Brain (tissue), 1 donor: ENCODE results near the genes RNF135 and PSMD11.

GRCh38 chr17:30933756-30934478 is 12.2 kb downstream of the ADAP2 start:
- RRBS: no CpG with 5 or more reads among the region's 7 CpGs

- RRBS: no CpG with 5 or more reads among the region's 8 CpGs
Measured at GRCh38 chr17:30953847-30954855, 16.7 kb upstream of the RNF135 start.

- RRBS: 2% methylated on average over 6 of the region's 74 CpGs
Measured at GRCh38 chr17:30970805-30971663, at the start of gene RNF135. TSS of gene RNF135 (plus strand) at chr17:30971039.

GRCh38 chr17:31067862-31068392 is 26.9 kb upstream of the NF1 start:
- RRBS: no CpG with 5 or more reads among the region's 3 CpGs

DNA sequence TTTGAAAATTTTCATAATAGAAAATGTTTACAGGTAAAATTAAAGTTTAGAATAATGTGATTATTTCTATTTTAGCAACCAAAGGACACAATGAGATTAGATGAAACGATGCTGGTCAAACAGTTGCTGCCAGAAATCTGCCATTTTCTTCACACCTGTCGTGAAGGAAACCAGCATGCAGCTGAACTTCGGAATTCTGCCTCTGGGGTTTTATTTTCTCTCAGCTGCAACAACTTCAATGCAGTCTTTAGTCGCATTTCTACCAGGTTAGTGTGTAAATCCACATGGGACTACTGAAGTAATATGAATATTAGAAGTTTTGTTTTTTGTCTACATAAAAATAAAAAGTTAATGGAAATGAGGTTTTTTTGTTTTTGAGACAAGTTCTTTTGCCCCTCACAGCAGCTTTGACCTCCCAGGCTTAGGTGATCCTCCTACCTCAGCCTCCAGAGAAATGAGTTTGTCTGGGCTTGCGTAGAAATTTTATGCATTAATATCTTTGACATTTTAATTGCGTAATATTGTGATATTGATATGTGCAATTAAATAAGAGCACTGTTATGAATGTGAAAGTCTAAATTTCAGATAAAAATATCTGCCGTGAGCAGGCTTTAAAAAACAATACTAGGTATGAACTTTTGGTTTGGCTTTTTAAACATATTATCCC is 68.5 kb downstream of the NF1 start:
- RRBS: no CpG with 5 or more reads among the region's 7 CpGs

DNA sequence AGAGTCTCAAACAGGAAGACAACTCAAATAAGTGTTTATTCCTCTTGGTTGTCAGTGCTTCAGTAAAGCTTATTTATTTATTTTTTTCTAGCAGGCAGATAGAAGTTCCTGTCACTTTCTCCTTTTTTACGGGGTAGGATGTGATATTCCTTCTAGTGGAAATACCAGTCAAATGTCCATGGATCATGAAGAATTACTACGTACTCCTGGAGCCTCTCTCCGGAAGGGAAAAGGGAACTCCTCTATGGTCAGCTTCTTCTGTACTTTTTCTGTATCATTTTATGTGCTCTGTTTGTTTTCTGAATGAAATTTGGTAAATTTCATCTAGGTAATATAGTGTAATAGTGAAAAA is 72.1 kb downstream of the OMG start:
- RRBS: no CpG with 5 or more reads among the region's 3 CpGs

DNA sequence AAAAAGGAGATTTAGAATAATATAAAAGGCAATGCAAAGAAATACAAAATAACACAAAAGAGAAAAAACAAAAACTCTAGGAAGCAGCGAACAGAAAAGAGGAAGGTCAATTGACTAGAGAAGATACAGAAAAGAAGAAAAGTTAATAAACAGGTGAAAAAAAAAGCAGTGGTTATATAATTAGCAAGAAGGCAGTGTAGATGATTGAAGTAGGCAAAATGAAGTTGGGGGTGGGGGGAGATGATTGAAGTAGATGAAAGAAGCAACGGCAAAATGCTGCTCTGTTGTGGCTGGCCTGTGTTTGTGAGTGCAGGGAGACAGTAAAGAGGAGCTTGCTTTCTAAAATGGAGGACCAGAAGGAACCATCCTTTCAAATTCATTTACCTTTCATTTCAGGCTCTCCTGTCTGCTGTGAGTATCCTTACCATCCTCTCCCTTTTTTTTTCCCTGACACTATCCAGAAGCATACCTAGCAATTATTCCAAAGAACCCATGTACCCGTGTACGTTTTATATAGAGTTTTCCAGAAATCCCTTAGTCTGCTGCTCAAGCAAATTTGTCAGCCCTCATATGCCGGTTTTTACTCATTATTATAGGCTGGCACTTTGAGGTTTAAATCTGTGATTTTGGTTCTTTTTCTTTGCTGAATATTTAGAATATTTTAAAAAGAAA is 3.5 kb downstream of the EVI2B start:
- RRBS: no CpG with 5 or more reads among the region's 5 CpGs

DNA sequence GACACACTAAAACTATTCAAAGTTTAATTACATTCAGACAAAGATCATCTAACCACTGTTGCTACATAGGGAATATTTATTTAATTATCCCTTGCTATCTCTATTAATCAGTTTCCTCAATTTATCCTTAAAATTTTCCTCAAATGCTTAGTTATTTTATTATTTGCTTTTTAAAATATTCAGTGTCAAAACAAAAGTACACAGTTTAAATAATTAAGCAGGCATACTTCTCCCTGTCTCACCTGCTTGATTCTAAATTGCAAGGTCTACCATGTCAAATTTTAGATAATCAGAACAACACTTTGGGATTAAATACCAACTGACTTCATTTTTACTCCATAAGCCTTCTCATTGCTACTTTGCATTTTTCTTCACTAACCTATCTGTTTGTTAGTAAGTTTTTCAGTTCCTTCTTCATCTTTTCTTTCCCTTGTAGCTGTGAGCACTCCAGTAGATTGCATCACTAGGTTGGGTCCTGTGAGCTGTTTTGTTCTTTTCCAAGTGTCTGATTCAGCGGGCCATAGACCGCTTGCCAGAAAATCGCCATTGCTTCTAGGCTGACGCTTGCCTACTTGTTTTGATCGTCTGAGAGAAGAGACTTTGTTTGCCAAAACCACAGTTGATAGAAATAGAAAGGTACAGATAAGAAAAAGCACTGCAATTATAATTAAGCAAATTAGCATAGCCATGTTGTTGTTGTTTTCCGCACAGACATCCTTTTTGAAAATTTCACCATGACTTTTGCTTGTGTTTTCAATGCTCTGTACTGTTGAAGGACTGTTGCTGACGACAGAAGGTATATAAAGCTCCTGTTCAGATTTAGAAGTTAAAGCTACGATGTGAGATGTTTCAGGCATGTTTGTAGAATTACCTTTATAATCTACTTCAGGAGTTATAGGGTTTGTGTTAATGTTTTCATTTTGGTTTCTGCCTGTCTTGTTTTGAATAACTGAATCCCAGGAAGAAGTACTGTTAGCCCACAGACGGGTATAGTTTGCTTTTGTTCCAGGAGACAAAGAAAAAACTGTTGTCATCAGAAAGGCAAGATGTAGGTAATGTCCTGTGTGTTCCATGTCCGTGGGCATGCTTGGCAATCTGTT is 3.1 kb downstream of the EVI2A start:
- RRBS: no CpG with 5 or more reads among the region's 10 CpGs

DNA sequence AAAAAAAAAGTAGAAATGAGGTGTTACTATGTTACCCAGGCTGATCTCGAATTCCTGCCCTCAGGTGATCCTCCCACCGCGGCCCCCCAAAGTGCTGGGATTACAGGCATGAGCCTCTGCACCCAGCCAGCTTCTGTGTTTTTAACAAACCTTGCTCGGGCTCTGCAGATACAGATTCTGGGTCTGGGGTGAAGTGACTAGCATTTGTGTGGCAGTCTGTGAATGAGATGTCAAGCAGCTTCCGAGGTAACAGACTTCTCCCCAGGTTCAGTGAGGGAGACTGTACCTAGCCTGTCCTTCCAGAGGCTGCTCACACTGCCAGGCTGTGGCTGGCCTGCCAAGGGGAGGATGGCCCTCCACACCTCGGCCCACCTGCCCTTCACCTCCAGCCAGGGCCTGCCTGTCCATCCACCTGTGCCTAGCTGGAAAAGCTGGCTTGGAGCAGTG is 103.2 kb downstream of the RAB11FIP4 start:
- RRBS: no CpG with 5 or more reads among the region's 6 CpGs

DNA sequence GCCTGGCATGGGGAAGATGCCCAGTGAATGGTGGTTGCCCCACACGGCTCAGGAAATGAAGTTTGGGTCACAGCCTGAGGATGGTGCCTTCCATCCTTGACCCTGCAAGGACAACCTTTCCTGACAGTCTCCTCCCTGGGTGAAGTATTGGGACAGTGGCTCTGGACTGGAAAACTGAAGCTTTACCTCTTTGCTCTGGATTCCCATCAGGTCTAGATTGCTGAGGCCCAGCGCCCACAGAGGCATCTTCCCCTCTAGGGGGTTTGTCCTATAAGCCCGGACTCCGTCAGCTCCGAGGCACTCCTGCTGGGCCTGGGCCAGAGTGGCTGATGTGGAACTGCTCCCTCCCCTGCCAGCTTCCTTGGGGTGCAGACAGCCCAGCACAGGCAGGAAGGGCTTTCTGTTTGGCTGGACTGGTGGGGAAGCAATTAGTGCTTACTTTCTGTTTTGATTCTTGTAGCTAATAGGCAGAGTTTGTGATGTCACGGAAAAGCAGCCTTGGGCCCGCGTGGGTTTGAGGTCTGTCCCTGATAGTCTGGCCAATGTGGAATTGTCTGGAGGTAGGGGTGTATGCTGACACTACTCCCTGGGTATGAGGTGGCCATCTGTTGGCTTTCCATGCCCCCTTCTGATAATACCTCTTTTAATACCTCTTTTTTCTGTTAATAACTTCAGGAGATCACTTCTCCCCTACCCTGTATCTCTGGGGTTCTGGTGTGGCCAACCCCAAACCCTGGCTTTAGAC is 190.6 kb downstream of the RAB11FIP4 start:
- RRBS: no CpG with 5 or more reads among the region's 8 CpGs

DNA sequence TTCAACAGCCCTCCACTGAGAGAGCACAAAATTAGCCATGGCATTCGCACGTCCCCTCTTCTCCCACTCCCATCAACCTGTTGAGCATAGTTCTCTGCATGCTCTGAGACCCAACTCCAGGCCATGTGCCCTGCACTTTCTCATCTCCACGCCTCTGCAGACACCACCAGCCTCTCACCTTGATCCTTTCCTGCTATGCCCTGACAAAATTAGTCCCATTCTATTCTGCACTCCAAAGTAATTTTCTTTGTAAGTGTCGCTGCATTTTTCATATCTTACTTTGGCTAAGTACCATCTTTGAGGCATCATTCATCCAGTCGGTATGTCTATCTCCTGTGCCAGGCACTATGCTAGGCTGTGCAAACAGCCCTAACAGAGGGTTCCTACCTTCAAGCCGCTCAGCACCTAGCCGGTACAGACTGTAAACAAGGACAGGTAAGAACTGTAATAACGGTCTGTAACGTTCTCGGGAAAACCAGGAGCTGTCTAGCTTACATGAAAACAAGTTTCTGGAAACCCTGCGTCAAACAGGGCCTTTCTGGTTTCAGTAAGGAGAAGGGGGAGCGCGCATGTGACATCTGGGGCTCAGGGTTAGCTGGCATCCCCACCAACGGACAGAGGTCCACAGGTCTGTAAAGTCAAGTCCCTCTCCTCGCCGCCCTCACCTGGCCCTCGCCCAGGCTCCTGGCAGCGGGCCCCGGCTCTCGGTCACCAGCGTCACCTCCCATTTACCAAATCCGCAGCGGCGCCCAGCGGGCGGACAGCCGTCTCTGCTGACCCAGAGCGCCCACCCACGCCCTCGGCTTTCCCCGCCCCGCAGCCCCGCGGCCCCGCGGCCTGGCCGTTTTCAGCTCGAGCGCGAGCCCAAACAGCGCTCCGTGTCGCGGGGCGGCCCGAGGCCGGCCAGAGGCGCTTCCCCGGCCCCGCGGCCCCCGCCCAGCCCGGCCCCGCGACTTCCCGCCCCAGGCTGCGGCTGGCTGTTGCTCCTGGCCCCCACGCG is 651 bp downstream of the COPRS start:
- RRBS: 1% methylated on average over 10 of the region's 59 CpGs

DNA sequence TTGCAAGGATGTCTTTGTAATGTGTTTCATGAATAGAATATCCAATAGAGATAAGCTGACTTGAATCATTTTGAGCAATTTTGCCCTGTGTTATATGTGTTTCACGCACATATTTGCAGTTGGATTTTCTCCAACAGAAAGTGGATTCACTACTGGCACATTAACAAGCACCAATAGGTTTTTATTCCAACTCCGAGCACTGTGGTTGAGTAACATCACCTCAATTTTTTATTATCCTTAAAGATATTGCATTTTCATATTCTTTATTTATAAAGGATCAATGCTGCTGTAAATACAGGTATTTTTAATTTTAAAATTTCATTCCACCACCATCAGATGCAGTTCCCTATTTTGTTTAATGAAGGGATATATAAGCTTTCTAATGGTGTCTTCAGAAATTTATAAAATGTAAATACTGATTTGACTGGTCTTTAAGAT is 7.2 kb upstream of the LRRC37B start:
- RRBS: no CpG with 5 or more reads among the region's 2 CpGs

DNA sequence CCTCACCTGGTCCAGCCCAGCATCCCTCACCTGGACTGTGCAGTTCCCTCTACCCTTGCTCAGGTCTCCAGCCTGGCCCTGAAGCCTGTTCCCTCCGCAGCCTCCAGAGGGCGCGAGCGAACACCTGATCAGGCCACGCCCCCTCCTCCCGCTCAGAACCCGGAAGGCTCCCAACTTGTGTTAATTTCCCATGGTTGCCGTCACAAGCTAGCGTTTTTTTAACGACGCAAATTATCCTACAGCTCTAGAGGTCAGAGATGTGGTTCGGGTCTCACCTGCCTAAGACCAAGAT is 59.7 kb downstream of the LRRC37B start:
- RRBS: no CpG with 5 or more reads among the region's 12 CpGs

DNA sequence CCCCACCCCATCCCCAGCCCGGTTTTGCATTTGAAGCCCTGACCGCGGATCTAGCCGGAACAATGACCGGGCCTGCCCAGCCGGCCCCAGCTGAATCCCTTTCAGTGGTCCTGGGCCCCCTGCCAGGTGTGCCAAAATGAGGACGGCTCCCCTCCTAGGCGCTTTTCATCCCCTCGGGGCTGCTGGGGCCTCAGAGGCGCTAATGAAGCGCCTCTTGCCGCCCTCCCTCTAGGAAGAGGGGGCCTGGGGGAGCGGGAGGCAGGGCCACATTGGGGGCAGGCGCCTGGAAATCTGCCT is 57.1 kb upstream of the RHOT1 start:
- RRBS: no CpG with 5 or more reads among the region's 14 CpGs

DNA sequence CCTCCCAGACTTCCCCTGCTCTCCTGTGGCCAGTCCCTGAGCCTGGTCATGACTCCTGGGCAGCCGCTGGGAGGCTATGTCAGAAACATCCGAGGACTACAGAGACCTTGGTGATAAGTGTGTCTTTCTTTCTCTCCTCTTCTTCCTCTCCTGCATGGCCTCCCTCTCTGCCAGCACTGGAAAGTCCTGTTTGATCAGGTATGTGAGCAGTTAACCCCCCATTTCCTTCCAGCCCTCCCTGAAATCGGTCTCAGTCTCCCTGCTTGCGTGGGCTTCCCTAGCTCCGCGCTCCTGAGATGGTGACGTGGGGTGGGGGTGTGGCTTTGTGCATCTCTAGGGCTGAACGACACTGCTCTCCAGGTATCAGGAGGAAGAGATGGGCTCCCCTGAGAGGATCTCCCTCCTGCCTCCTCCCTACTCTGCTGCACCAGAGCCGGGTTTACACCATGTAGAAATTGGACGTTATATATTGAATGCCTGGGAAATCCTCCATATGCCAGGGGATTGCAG is 2.2 kb downstream of the RHBDL3 start:
- RRBS: no CpG with 5 or more reads among the region's 10 CpGs

DNA sequence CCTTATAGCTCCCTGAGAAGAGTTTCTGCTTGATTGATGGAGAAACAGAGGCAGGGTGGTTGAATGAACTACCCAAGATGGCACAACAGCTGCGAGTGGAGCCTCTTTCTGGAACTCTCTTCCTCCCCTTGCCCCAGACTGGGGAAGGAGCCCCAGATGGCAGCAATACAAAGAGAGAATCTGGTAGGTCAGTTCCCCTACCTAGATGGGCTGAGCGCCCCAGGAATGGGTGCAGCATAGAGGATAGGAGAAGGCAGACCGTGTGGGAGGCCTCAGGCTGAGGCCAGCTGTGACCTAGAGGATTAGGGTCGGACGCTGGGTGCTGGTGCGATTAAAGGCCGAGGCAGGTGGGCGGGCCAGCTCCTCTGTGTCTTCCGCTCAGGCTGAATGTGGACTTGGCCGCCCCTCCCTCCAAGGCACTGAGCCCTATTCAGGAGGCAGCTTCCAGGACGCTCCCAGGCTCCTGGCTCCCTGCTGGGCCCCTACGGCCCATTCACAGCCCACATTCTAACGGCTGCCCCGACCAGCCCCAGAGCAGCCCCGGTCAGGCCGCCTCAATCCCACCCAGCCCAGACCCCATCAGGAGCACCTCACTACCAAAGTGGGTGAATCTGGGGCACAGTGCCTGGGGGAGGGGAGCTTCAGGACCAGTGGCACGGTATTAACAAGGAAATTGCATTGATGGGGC is 14.2 kb downstream of the RHBDL3 start:
- RRBS: no CpG with 5 or more reads among the region's 17 CpGs

GRCh38 chr17:32443932-32444875 is at the start of gene PSMD11:
TSS of gene PSMD11 (plus strand) at chr17:32444510.
- RRBS: 2% methylated on average over 52 of the region's 87 CpGs

GRCh38 chr17:32487192-32487343 is 275 bp downstream of the CDK5R1 start:
- RRBS: 2% methylated on average over 21 of the region's 23 CpGs

GRCh38 chr17:32511086-32511815 is 24.5 kb downstream of the CDK5R1 start:
- RRBS: no CpG with 5 or more reads among the region's 8 CpGs